ENCODE results near the genes XYLT1 and SMG1.

GRCh38 chr16:17270445-17271112 is 200.2 kb downstream of the XYLT1 start:
- RRBS: no CpG with 5 or more reads among the region's 11 CpGs

GRCh38 chr16:17370255-17370784 is 100.4 kb downstream of the XYLT1 start:
- RRBS: no CpG with 5 or more reads among the region's 13 CpGs

DNA sequence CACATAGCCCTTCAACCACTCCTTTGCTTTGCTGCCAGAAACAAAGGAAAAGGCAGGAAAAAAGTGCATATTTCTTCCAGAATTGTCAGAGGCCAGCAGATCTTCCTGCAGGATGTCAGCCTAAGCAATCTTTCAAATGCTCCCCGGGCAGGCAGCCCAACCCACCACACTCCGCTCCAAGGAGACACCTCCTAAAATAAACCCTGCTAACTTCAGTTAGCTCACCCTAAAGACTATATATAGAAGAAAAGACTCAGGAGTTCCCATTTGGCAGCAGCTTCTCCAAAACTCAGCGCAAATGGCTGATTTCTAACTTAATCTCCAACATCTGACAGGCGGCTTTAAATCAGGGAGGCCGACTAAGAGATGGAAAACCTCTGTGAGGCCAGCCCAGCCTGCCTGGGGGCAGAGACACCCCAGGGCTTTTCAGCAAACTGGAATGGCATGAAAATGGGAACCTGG is 91.7 kb downstream of the XYLT1 start:
- RRBS: no CpG with 5 or more reads among the region's 5 CpGs

- RRBS: no CpG with 5 or more reads among the region's 19 CpGs
Measured at GRCh38 chr16:17416231-17417076, 54.3 kb downstream of the XYLT1 start.

- RRBS: no CpG with 5 or more reads among the region's 4 CpGs
Measured at GRCh38 chr16:17467947-17468417, 2.8 kb downstream of the XYLT1 start.

GRCh38 chr16:17468905-17469299 is 1.9 kb downstream of the XYLT1 start:
- RRBS: no CpG with 5 or more reads among the region's 12 CpGs

GRCh38 chr16:17470861-17471137 is at the start of gene XYLT1:
XYLT1 (minus strand) TSS chr16:17470960.
- RRBS: 3% methylated on average over 5 of the region's 26 CpGs

- RRBS: no CpG with 5 or more reads among the region's 6 CpGs
Measured at GRCh38 chr16:17529915-17530468, 59.2 kb upstream of the XYLT1 start.

DNA sequence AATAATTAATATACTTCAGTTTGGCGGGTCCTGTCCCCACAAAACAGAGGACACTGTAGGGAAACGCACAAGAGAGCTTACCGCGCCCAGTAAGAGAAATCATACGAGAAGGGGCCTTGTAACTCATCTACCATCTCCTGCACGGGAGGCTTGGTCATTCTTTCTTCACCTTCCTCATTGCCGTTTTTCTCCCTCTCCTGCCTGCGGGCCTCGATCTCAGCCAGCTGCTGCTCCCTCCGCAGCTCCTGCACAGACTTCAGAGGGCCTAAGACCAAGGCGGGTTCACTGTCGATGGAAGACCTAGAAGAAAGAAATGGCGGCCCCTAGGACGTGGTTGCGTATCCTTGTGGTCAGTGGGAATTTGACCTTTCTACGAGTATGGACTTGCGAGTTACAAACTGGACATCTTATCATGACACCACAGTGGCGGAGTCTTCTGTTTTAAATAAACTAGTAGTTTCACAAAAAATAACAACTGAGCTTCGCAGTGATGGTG is 41.2 kb downstream of the NOMO2 start:
- RRBS: no CpG with 5 or more reads among the region's 19 CpGs

DNA sequence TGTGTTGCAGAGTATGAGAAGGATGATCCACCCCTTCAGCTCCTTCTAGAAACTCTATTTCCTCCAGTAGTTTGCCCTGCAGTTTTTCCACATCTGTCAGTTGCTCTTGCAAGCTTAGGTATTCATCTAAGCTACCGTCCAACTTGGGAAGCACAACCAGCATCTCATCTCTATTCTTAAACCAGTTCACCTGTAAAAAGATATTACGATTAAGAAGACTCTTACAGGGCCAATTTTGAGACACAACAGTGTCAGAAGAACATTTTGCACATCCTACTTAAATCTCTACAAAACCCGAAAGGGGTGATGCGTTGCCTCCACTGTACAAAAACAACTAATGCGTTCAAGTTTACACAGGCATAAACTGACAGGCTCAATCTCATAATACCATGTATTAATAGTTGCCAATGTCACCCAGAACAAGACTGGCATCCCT is 35.9 kb upstream of the ARL6IP1 start:
- RRBS: no CpG with 5 or more reads among the region's 5 CpGs

DNA sequence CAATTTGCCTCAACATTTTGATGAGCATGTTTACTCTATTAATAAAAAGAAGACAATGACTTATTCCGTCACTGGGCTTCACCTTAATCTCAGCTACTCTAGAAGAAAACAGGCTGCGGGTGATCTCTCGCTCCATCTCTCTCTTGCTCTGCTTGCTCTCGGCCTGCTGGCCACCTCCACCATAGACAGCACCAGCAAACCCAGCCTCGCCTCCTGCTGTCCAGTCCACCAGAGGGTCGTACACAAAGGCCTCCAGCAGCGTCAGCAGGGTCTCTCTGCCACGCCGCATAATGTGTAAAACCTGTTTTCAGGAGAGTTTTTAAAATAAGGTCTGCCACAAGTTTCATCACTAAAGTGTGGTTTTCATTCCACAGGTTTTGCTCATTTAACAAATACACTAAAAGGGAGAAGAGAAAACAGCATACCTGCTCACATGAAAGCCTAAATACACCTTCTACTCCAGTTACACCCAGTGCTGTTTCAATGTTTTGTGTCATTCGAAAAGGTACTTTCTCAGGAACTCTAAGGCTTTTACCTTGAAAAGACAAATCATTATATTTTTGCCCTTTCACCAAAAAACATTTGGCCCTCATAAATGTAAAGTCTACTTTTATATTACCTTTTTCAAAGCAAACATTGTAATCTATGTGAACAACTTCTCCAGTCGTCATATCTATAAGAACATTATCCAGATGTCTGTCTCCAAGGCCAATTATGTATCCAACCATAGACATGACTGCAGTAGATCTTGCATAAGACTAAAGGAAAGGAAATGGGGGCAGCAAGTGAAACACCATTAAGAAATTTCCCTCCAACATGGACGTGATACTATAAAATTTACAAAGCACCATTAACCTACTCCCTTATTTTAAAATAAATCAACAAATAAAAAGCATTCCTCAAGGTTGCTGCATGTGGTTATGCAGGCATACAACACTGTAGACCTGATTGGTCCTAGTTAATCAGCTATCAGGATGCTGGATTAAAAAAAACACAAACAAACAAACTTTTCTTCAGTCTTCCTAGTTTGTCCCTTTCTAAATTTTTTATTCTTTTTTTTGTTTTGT is 36.9 kb upstream of the ARL6IP1 start:
- RRBS: no CpG with 5 or more reads among the region's 12 CpGs

DNA sequence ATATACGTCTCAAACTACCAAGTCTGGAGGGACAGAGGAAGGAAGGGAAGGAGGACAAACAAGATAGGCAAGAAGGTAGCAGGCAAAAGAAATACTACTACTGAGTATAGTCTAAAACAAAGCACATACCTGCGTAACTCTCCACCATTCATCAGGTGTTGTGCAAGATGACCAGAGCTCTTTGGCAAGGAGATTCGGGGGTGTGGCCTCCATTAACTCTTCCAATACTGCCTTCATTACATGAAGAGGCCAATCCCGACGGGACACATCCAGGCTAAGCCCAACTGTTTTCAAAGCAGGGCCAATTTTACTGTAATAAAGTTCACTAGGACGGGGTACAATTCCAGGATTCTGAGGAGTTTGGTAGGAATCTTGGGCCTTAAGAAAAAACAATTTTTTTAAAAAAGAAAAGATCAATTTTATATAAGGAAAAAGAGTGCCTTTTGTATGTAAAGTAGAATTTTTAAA is 38.3 kb upstream of the ARL6IP1 start:
- RRBS: no CpG with 5 or more reads among the region's 6 CpGs

- RRBS: no CpG with 5 or more reads among the region's 8 CpGs
Measured at GRCh38 chr16:18849766-18850690, 48.7 kb upstream of the ARL6IP1 start.

DNA sequence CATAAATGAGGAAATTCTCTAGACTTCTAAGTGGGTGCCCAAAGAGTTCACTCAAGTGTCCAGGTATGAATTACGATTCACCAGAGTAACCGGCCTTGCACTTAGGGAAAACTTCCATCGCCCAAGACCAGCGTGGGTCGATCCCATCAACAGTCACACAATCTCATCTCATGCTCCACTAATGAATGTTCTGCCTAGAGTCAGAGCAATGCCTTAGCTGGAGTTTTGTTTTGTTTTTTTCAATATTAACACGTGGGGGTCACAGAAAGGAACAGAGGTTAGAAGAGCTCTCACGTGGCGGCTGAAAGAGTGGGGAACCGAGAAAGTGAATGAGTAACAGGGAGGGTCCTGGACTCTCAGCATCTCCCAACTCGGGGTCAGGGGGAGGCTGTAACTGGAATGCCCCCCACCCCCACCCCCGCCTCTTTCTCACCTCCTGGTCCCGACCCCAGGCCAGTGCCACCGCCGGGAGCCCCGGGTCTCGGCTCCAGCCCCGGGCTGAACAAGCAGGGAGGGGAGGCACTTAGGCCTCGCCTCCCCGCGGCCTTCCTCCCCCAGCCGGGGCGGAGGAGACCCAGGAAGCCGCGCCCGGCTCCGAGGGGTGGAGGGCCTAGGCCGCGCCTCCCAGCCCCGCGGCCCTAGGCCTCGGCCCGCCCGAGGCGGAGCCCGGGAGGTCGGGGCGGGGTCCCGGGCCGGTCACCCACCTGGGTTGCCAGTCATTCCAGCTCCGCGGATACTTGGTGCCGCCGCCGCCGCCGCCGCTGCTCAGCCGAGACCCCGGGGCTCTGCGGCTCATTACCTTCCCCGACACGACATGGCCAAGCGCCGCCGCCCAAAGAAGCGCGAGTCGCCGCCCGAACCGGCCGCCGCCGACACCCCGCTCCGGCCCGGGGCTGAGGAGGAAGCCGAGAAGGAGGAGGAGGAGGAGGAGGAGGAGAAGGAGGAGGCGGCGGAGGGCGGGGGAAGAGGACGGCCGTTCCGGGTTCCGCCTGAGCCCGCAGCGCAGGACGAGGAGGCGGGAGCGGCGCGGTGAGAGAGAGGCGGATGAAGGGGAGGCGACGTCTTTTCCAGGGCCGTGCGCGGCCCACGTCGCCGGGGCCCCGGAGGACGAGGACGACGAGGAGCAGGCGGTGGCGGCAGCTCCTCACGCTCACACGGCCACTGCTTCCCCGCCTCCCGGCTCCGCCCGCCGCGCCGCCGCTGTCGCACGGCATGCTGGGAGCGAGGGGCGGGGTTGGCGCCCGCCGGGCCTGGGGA is at the start of gene SMG1:
Gene SMG1 (minus strand): TSS at position 1,163 of the 1,257 bp plus-strand sequence.
- RRBS: 2% methylated on average over 10 of the region's 114 CpGs

DNA sequence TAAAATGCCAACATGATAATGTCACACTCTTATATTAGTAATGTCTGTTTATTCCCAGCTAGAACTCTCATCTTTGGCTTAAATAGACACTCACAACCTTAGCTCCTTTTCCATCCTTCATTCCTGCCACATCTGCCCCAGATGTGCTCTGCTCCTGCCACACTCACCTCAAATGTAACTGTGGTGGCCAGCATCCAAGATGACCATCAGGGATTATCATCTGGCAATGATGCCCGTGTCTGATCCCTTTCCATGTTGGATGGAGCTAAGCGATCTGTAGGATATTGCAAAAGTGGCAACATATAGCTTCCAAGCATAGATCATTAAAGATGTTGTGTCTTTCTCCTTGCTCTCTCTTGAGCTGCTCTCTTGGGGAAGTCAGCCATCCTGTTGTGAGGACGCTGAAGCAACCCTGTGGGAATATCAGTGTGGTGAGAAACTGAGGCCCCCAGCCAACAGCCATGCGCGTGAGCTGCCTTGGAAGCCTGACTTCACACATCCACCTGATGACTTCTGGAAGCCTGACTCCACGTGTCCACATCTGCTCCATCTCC is 36.3 kb upstream of the TMC5 start:
- RRBS: no CpG with 5 or more reads among the region's 6 CpGs

GRCh38 chr16:19410325-19411497 is 7.0 kb upstream of the TMC5 start:
- RRBS: 4% methylated on average over 23 of the region's 64 CpGs

GRCh38 chr16:19451647-19451871 is 33.9 kb downstream of the TMC5 start:
- RRBS: no CpG with 5 or more reads among the region's 5 CpGs

DNA sequence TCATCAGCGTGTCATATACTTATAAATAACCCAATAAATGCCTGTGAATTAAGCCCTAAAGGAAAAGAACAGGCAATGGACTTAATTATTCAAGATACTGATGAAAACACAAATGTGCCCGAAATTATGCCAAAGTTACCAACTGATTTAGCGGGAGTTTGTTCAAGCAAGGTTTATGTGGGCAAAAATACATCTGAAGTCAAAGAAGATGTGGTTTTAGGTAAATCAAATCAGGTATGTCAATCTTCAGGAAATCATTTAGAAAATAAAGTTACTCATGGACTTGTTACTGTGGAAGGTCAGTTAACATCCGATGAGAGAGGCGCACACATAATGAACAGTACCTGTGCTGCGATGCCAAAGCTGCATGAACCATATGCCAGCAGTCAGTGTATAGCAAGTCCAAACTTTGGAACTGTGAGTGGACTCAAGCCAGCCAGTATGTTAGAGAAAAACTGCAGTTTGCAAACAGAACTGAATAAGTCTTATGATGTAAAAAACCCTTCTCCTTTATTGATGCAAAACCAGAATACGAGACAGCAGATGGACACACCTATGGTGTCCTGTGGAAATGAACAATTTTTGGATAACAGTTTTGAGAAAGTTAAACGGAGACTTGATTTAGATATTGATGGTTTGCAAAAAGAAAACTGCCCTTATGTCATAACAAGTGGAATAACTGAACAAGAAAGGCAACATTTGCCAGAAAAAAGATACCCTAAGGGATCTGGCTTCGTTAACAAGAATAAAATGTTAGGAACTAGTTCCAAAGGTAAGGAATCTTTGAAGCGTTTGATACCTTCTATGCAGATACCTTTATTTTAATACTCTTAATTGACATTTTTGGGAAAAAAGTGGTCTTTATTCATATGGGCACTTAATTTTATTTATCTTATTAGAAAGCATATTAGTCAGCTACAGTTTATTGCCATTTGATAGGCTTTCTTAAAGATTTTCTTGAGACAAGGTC is 13.4 kb downstream of the CCP110 start:
- RRBS: no CpG with 5 or more reads among the region's 10 CpGs

- RRBS: no CpG with 5 or more reads among the region's 3 CpGs
Measured at GRCh38 chr16:19576169-19576552, 20.7 kb downstream of the VPS35L start.

All from brain (tissue), 1 donor.